Lower leg skin (tissue), 2 donors: ENCODE data around the gene KIF21B.

DNA sequence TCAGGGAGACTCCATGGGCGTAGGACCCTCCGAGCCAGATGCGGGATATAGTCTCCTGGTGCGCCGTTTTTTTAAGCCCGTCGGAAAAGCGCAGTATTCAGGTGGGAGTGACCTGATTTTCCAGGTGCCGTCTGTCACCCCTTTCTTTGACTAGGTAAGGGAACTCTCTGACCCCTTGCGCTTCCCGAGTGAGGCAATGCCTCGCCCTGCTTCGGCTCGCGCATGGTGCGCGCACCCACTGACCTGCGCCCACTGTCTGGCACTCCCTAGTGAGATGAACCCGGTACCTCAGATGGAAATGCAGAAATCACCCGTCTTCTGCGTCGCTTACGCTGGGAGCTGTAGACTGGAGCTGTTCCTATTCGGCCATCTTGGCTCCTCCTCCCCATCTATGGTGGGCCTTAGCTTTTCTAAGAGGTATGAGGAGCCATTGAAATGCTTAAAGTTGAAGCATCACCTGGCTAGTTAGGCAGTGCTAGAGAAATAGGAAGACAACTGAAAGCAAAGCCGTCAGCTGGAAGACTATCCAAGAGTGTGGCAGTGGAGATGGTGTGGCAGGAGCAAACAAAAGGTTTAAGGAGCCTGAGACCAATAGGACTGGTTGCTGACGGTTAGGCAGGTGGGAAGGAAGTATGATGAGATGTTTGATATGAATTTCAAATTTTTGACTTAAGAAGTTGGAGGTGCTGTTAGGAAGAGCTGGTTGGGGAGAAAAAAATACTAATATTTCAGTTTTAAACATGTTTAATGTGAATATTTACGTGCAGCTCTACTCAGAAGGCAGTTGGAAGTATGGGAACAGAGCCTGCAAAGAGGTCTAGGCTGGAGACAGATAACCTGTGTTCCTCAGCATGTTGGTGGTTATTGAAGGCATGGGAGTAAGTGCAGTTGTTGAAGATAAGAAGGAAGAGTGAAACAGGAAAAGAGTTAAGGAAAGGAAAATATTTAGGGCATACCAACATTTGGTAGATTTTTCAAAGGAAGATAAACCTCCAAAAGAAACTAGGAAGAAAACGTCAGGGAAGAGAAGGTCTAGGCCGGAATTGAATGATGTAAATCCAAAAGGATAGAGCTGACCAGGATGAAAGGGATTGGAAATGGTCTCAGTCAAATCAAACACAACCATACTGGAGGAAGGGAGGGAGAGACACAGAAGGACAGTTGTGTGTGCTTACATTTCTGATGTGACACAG, 158.7 kb downstream of the NEK7 start:
- PRO-cap, result no peak
- RAMPAGE, long total RNA, 2 experiments, result no peak in any of the 2 experiments

GRCh38 chr1:198443180-198443908, 97.1 kb downstream of the ATP6V1G3 start:
- PRO-cap, result unidirectional peak, plus-strand start at chr1:198443666
- RAMPAGE, long total RNA, 2 experiments, result no peak in any of the 2 experiments

DNA sequence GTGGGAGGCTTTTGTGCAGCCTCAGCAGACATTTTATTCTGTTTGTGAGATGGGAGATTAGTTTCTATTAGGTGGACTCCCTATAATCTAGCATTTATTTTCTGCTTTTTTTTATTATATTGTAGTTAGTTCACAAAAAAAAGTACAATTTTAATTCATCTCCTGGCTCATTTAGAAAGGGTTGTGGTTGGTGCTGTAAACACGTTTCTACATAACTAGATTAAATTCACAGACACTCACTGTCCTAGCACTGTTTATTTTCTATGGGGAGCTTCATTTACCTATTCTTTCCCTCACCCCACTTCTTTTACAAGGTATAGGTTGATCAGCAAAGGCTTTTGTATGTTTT, 43.4 kb downstream of the PTPRC start:
- PRO-cap, result no peak
- RAMPAGE, long total RNA, 2 experiments, result no peak in any of the 2 experiments

- PRO-cap, result no peak
- RAMPAGE, long total RNA, 2 experiments, result no peak in any of the 2 experiments
Measured at GRCh38 chr1:200227824-200228779, 181.7 kb downstream of the ZNF281 start.

- PRO-cap, result no peak
- RAMPAGE, long total RNA, 2 experiments, result no peak in any of the 2 experiments
Measured at GRCh38 chr1:200233402-200233918, 176.4 kb downstream of the ZNF281 start.

DNA sequence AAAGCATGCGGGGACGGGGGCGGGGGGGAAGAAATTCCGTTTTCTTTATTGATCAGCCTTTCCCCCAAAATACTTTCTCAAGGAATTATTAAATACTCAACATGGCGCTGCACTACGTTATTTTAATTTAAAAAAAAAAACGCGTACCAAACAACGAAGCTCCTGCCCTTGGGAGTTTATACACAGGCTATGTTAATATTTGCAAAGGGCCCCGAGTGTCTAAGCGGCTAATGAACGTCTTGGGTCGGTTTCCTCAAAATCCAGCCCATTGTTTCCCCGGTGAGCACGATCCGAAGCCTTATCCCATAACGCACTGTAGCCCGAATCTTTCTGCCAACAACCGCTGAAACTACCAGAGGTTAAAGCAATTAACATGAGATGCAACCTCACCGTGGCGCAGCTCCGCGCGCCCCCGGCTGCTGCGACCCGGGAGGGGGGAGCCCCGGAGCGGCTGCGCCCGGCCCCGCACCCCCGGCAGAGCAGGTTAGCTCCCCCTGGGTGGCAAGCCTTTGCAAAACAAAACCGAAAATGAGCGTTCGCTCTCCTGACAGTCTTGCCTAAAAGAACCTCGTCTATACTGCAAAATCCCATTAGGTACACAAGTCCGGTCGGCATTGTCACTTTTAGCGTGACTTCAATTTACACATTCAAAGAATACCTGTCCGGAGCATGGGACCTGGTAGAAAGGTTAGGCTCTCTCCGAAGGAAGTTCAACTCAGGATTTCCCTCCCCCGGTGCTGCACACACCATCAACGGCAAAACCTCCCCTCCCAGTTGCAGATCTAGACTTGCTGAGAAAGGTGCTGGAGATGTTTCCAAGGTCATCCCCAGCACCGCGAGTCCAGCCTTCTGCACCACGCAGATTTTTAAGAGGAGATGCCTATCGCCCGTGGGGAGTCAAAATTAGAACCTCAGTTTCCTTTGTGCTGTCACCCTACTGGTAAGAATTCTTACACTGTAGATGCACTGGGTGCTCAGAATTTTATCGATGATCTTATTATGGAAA, 107.6 kb downstream of the ZNF281 start:
- PRO-cap, result no peak
- RAMPAGE, long total RNA, 2 experiments, result no peak in any of the 2 experiments

- PRO-cap, result no peak
- RAMPAGE, long total RNA, 2 experiments, result no peak in any of the 2 experiments
Measured at GRCh38 chr1:200372184-200372485, 37.7 kb downstream of the ZNF281 start.

GRCh38 chr1:200473812-200474176, 64.0 kb upstream of the ZNF281 start:
- PRO-cap, result no peak
- RAMPAGE, long total RNA, 2 experiments, result no peak in any of the 2 experiments

- PRO-cap, result no peak
- RAMPAGE, long total RNA, 2 experiments, result no peak in any of the 2 experiments
Measured at GRCh38 chr1:200483426-200484011, 73.7 kb upstream of the ZNF281 start.

DNA sequence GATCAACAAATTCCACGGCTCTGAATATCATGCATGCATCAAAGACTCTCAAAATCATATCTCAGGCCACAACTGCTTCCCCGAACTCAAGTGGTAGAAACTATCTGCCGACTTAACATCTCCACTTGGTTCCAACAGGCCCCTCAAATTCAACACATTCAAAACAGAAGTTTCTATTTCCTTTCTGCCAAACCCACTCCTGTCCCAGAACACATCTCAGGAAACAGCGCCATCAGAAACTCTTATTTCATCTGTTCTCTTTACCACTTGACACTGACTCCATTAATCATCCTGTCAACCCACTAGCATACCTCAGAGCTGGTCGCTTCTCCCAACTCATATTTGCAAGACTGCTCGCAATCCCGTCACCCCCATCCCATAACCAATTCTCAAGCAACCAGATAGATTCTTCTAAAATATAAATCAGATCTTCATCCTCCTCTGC, 16.6 kb downstream of the DDX59 start:
- PRO-cap, result no peak
- RAMPAGE, long total RNA, 2 experiments, result no peak in any of the 2 experiments

- PRO-cap, result no peak
- RAMPAGE, long total RNA, 2 experiments, result start-site peak on the plus strand in 1 of 2 experiments, at chr1:200760983-200761023 at its widest, 26 reads per replicate
Measured at GRCh38 chr1:200760729-200761149, 22.0 kb downstream of the CAMSAP2 start.

- PRO-cap, result no peak
- RAMPAGE, long total RNA, 2 experiments, result no peak in any of the 2 experiments
Measured at GRCh38 chr1:200848262-200849503, 24.1 kb upstream of the GPR25 start.

GRCh38 chr1:200869900-200870470, 2.8 kb upstream of the GPR25 start:
- PRO-cap, result no peak
- RAMPAGE, long total RNA, 2 experiments, result no peak in any of the 2 experiments

DNA sequence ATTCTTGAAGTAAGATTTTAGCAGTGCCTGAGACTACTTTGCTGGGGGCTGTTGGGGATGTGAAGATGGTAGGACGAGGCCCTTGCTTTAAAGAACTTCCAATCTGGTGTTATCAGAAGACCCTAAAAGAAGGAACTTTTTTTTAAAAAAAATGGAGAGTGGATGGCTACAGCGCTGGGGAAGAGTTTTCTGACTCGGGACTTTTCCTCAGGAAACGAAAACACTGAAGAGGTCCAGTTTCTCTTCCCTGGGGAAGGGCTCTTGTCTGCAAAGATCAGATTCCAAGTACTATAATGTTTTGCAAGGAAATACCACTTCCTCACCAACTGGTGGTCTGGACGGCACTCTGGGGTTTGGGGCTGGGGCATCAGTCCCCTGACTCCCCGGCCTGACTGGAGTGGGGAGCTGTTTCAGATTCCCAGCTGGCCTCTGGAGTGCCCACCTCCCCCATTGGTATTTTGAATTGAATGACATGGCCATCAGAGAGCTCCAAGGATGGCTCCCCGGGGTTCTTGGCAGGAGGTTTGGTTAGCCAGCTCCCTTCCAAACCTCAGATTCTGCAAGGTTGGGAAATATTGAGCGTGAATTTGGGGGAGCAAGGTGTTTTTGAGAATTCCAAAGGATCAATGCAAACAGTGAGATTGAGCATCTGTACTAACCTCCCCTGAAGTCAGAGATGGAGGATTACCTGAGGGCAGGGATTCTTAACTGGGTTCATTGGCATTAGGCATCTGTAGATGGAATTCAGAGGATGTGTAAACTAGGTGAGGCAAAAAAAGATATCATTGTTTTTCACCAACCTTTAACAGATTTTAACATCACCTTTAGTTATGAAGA, 2.2 kb upstream of the INAVA start:
- PRO-cap, result no peak
- RAMPAGE, long total RNA, 2 experiments, result no peak in any of the 2 experiments

GRCh38 chr1:201021677-201022286, 1.7 kb downstream of the KIF21B start:
- PRO-cap, result no peak
- RAMPAGE, long total RNA, 2 experiments, result no peak in any of the 2 experiments

- PRO-cap, result unidirectional peak, minus-strand start at chr1:201023714
- RAMPAGE, long total RNA, 2 experiments, result no peak in any of the 2 experiments
Measured at GRCh38 chr1:201023294-201024072, at the start of gene KIF21B. TSS of gene KIF21B (minus strand) at chr1:201023714.

DNA sequence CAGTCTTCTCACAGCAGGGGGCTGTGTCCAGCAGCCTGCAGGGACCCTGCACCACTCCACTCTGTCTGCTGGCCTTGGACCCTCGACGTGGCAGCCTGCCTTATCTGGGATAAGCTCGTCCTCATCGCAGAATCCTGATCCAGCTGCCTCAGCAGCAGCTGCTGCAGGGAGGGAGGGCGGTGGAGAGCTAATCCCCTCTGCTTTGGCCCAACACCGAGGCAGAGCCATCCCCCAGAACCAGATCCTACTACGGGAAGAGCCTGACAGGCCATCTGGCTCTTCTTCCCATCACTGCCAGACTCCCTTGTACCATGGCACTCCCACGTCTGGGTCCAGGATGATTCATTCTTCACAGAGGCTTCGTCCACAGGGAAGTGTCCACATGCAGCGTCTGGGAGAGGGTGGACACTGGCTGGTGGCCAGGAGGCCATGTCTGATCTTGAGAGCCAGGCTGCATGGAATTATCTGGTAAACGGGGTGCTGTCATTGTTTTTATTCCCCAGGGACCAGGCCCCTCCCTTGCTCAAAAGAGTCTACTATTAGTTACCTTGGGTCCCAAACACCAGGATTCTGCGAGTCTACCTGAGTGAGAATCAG, 14.7 kb upstream of the PKP1 start:
- PRO-cap, result no peak
- RAMPAGE, long total RNA, 2 experiments, result no peak in any of the 2 experiments

GRCh38 chr1:201357154-201357963, 20.1 kb downstream of the TNNT2 start:
- PRO-cap, result no peak
- RAMPAGE, long total RNA, 2 experiments, result no peak in any of the 2 experiments

DNA sequence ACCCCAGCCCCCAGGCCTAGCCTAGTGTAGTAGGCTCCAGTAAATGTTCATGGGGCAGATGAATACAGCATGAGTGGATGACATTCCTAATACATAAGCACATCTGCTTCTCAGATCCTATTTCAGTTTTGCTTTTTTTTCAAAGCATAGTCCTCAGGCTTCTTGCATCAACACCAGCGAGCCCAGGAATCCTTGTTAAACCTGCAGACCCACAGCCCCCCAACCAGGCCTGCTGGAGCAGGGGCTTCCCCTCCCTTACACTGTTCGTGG, 6.7 kb upstream of the TNNT2 start:
- PRO-cap, result no peak
- RAMPAGE, long total RNA, 2 experiments, result no peak in any of the 2 experiments

- PRO-cap, result no peak
- RAMPAGE, long total RNA, 2 experiments, result no peak in any of the 2 experiments
Measured at GRCh38 chr1:201404848-201405231, 5.7 kb upstream of the LAD1 start.